Caco-2 (cell line): ENCODE measurements around the genes ZNF670, OR2C3, OR2G3 and OR14L1P.

- PRO-cap = no peak
- RRBS = no CpG with 5 or more reads among the region's 7 CpGs
These were observed 69.3 kb upstream of the KIF26B start for GRCh38 chr1:245085422-245086034.

DNA sequence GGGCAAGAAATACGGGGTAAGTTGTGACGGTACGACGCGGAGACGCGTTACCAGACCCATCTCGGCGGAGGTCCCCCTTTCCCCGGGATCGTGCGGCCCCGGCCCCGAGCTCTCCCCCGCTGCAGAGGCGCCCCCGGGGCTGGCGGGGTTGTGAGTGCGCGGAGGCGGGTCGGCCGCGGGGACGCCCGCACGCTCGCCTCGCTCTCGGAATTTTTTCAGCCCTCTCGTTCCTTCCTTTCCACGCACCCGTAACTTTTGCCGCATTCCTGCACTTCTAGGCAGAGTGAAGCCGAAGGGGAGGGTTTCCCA lies 641 bp downstream of the KIF26B start:
- PRO-cap = no peak
- RRBS = 3% methylated on average over 5 of the region's 35 CpGs

DNA sequence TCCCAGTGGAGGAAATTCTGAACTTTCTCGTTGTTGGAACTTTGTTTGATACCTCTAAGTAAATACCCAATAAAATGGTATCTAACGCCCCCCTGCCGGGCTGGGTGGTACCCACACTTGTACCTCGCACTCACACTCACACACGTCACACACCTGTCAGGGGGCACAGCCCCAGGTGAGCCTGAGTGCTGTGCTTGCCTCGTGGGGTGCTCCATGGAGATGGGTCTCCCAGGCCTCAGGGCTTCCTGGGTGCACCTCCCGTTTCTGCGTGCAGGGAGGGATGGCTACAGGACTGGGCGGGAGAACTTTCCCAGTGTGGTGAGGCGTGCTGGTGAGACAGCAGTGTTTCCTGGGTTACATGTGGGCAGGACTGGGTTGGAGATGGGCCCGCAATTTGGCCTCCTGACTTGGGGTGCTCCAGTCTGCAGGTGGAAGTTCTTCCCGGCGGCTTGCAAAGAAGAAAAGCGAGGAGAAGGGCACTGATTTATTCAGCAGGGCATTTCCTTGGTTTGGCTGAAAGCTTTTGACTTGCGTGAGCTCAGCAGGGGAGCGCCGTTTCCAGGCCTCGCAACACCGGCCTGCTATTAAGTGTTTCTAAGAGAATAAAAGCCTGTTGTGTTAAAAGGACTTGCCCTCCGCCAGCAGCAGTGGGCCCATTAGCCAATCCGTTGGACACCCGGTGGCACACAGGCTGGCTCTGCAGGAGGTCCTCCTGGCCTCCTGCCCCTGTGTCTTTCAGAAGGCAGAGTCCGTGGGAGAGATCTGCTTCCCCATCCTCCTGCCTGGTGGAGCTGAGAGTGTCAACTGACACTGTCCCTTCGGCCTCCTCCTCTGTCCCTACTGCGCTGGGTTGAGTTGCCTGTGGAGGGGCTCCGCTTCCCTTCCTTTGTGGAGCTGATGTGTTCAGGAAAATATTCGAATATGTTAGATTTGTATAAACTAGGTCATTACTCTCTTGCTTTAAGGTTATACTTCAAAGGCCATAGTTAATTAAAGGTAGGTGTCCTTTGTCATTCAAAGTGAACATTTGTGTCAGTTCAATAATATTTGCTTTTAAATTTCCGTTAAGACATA lies 79.8 kb downstream of the KIF26B start:
- PRO-cap = no peak
- RRBS = 93% methylated on average over 3 of the region's 28 CpGs

DNA sequence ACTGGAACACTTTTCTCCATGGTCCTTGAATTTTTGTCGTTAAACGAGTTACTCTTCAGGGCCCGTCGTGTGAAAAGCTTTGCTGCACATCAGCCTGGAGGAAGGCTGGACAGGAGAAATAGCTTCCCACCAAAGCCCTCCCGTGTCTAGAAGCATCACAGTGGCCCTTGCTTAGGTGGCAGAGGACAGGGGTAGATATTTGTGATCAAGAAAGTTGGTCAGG lies 102.6 kb downstream of the KIF26B start:
- PRO-cap = no peak
- RRBS = no CpG with 5 or more reads among the region's 5 CpGs

- PRO-cap = no peak
- RRBS = no CpG with 5 or more reads among the region's 2 CpGs
These were observed 608.5 kb downstream of the SMYD3 start for GRCh38 chr1:245898480-245899031.

- PRO-cap = no peak
- RRBS = no CpG with 5 or more reads among the region's 7 CpGs
These were observed 526.3 kb downstream of the SMYD3 start for GRCh38 chr1:245980584-245981398.

- PRO-cap = no peak
- RRBS = no CpG with 5 or more reads among the region's 12 CpGs
These were observed 389.8 kb downstream of the SMYD3 start for GRCh38 chr1:246116939-246118043.

DNA sequence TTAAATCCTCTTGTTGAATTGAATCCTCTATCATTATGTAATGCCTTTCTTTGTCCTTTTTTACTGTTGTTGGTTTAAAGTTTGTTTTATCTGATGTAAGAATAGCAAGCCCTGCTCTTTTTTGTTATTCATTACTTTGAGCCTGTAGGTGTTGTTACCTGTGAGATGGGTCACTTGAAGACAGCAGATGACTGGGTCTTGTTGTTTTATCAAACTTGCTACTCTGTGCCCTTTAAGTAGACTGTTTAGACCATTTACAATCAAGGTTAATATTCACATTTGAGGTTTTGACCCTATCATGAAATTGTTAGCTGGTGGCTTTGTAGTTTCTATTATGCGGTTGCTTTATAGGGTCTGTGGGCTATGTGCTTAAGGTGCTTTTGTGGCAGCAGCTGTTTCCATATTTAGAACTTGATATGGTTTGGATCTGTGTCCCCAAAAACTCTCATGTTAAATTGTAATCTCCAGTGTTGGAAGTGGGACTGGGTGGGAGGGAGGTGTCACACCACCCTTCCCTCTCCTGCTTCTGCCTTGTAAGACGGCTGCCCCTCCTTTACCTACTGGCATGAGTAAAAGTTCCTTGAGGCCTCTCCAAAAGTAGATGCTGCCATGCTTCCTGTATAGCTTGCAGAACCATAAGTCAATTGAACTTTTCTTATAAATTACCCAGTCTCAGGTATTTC lies 249.6 kb downstream of the SMYD3 start:
- PRO-cap = no peak
- RRBS = no CpG with 5 or more reads among the region's 2 CpGs

DNA sequence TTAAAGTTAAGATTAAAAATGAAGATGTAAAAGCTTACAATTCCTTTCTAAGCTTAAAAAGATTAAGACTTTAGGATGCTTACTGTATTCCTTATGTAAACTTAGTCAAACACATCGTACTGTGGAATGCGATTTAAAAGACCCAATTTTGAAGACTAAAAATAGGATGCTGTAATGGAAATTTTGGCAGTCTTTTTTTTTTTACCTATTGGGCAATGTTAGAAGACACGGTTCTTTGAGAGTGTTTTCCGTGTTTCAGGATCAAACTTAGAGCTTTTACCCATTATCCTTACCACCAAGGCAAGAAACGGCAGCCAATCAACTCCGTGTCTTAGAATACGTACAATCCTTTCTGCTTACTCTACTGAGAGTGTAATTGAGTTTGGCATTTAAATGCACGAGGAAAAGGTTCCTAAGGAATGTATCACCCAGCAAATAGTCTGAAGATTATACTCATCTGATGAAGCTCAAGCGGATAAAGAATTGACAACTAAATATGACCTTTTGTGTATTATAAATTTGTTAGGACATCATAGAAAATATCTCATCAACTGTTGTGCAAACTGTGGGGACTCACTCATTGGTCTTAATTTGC lies 1.0 kb downstream of the CNST start:
- PRO-cap = no peak
- RRBS = no CpG with 5 or more reads among the region's 9 CpGs

GRCh38 chr1:246588269-246588693 lies 22.0 kb downstream of the CNST start:
- PRO-cap = no peak
- RRBS = no CpG with 5 or more reads among the region's 1 CpG

DNA sequence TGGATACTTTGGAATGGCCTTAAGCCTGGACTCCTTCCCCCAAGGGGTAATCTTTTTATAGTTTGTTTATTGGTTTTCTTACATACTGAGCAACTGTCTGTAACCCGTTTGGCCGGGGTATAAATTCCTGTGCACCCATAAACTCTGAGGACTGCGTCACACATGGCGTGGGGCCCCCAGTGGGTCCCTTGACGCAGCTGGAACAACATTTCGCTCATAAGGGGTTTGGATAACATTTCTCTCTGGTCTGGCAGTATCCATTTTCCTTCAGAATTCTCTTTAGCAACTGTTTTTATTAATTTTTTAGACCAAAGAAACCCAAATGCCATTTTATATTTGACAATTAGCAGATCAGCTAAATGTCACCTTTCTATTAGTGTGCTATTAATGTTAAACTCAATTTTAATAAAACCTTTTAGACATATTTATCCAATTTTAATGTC lies 26.6 kb downstream of the SCCPDH start:
- PRO-cap = no peak
- RRBS = no CpG with 5 or more reads among the region's 6 CpGs

DNA sequence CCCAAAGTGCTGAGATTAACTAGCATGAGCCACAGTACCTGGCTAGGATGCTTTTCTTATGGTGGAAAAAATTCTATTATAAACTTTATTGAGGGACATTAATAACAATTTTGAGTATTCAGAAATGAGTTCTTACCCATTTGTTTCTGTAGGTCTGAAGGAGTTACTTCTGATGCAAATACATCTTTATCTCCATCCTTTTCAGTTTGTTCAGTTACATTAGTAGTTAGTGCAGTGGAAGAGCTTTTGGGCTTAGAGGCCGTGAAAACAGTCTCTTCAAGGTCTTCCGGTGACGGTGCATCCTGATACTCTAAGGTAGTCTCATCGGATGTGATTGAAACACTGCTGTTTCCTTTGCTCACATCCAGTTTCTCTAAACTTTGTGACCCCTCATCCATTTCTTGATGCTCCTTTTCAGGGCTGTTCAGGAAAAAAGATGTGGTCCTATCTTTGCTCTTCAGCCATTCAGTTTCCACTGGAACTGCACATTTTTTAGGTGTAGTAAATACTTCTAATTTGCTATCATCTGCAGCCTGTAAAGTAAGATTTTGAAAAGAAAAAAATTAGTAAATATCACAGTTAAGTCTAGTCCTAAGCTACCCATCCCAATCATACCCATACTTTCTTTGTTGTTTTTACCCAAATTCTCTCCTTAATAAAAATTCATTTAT lies 70.8 kb downstream of the AHCTF1 start:
- PRO-cap = no peak
- RRBS = no CpG with 5 or more reads among the region's 4 CpGs

DNA sequence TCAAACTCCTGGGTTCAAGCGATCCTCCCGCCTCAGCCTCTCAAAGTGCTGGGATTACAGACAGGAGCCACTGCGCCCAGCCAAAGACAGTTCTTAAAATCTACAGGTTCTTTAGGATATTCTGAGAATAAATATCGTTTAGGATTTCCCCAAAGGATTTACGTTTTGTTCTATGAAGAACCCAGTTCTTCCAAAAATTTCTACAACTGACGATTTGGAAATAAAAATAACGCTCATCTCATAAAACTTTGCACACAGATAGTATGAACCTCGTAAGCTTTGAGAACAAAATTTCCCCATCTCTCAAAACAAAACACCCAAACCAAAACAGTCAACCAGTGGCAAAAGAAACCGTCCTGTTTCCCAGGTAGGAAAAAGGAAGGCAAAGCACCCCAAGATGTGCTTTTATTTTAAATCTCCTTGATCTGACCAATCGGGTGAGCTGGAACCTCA lies 1.1 kb downstream of the AHCTF1 start:
- PRO-cap = no peak
- RRBS = no CpG with 5 or more reads among the region's 10 CpGs

GRCh38 chr1:247078007-247079085 lies at the start of gene ZNF670:
Gene ZNF670 (minus strand): TSS chr1:247078811.
- PRO-cap = bidirectional peak, plus-strand start at chr1:247078380, minus-strand start at chr1:247078347; bidirectional peak, plus-strand start at chr1:247078475, minus-strand start at chr1:247078474; bidirectional peak, plus-strand start at chr1:247078927, minus-strand start at chr1:247078781
- RRBS = 3% methylated on average over 18 of the region's 63 CpGs

GRCh38 chr1:247298500-247299260 lies 33.0 kb downstream of the ZNF496 start:
- PRO-cap = no peak
- RRBS = no CpG with 5 or more reads among the region's 12 CpGs

DNA sequence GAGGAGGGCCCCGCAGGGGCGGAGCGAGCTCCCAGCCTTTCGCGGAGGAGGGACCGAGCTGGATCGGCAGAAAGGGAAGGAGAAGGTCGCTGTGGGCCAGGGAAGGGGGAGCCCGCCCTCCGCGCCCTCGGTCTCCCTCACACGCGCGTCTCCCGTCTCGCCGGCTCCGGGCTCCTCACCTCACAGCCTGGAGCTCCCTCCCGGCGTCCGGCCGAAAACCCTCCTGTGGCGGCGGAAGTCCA lies 493 bp downstream of the ZNF496 start:
- PRO-cap = bidirectional peak, plus-strand start at position 69 of the sequence, minus-strand start outside the sequence
- RRBS = 0% methylated on average over 4 of the region's 25 CpGs

- PRO-cap = no peak
- RRBS = 9% methylated on average over 10 of the region's 30 CpGs
These were observed 1.3 kb upstream of the ZNF496 start for GRCh38 chr1:247332656-247333691.

DNA sequence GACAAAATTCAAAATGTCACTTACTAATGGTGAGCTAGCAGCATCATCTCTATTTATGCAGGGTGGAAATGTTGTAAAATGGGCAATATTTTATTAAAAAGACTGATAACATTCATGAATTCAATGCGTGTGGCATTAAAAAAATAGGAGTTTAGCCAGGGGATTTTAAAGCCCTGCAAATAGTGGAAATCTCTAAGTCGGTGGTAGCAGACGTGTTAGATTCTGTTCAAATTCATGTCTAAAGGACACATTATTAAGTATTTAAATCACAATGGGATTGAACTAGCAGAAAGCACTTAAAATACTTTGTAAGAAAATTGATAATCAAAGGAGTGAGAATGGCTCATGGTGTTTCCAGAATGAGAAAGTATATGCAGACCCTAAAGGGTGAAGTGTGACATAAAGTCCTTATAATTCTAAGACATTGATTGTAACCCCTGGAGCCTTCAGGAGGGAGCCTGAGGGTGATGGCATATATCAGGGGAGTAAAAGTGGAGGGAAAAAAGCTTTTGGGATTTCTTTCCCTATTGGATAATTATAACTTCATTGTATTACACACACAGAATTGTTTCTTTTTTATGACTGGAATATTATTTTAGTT lies at the start of gene OR2C3:
Gene OR2C3, minus strand, starts transcription at position 297 of the 601 bp plus-strand sequence.
- PRO-cap = no peak
- RRBS = no CpG with 5 or more reads among the region's 3 CpGs

GRCh38 chr1:247605551-247605875 lies at the start of gene OR2G3:
Gene OR2G3 (plus strand): TSS chr1:247605586.
- PRO-cap = no peak
- RRBS = no CpG with 5 or more reads among the region's 4 CpGs

- PRO-cap = no peak
- RRBS = no CpG with 5 or more reads among the region's 8 CpGs
These were observed at the start of gene OR14L1P for GRCh38 chr1:247616859-247617384. Gene OR14L1P (plus strand): TSS chr1:247617143.